AG10803 (cell line): ENCODE results near the genes ZNF608 and MARCHF3.

DNA sequence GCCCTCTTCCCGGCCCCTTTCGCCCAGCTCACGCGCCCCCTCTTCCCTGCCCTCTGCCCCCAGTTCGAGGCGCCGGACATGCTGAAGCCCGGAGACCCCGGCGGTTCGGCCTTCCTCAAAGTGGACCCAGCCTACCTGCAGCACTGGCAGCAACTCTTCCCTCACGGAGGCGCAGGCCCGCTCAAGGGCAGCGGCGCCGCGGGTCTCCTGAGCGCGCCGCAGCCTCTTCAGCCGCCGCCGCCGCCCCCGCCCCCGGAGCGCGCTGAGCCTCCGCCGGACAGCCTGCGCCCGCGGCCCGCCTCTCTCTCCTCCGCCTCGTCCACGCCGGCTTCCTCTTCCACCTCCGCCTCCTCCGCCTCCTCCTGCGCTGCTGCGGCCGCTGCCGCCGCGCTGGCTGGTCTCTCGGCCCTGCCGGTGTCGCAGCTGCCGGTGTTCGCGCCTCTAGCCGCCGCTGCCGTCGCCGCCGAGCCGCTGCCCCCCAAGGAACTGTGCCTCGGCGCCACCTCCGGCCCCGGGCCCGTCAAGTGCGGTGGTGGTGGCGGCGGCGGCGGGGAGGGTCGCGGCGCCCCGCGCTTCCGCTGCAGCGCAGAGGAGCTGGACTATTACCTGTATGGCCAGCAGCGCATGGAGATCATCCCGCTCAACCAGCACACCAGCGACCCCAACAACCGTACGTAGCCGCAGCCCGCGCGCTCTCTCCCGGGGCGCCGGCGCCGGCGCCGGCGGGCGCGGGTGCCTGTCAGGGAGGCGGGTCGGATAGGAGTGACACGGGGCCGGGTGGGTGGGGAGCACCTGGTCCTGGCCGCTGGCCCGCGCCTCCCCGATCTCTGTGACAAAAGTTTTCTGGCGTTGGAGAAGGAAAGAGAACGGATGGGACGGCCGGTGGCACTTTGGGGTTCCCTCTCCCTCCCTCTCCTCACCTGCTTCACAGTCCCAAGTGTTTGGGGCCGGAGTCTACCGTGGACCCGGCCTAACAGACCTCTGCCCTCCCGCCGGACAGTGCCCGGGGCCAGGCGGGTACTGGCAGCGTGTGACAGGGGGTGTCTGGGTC, 1.2 kb downstream of the PRDM6 start:
- RRBS, result 2% methylated on average over 49 of the region's 116 CpGs

DNA sequence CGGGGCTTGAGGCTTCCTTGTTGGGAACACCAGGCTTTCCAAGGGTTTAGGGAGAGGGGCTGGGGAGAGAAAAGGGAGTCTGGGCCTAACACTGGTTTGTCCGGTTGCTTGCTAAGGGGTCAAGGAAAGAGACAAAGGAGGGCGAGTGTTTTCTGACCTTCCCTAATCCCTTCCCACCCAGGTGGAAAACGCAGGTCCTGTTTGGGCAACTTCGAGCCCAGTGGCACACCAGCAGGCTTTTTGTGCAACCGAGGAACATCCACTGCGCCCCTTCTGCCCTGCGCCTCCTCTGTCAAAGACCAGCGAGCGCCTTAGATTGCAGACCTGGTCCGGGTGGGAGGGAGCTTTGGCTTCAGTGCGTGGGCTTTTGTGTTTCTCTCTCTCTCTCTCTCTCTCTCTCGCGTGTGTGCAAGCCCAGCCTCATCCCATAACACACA, 5.0 kb downstream of the PRDM6 start:
- RRBS, result 83% methylated on average over 1 of the region's 14 CpGs

GRCh38 chr5:123513107-123513605, 1.2 kb downstream of the CSNK1G3 start:
- RRBS, result no CpG with 5 or more reads among the region's 3 CpGs

DNA sequence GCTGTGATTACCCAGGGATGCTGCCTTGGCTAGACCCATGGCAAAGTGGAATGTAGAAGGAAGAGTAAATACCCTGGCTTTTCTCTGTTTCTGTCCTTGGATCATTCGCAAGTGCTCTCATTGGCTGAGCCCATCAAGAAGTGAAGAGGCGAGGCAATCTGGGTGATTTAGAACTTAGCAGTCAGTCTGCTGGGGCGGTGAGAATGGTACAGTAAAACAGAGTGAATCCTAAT, 354.9 kb downstream of the CSNK1G3 start:
- RRBS, result no CpG with 5 or more reads among the region's 3 CpGs

- RRBS, result no CpG with 5 or more reads among the region's 10 CpGs
Observed at GRCh38 chr5:124641140-124641526, 105.3 kb downstream of the ZNF608 start.

- RRBS, result no CpG with 5 or more reads among the region's 8 CpGs
Observed at GRCh38 chr5:124649528-124650048, 96.9 kb downstream of the ZNF608 start.

GRCh38 chr5:124661094-124661904, 85.1 kb downstream of the ZNF608 start:
- RRBS, result no CpG with 5 or more reads among the region's 7 CpGs

- RRBS, result no CpG with 5 or more reads among the region's 15 CpGs
Observed at GRCh38 chr5:124746187-124746937, at the start of gene ZNF608. Gene ZNF608, minus strand, starts transcription at chr5:124746639.

DNA sequence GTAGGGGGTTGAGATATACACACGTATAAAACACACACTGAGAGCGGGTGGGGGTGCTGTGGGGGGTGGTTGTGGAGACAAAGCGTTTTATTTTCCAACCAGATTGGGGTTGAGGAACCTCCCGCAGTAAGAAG, 2.4 kb upstream of the ZNF608 start:
- RRBS, result no CpG with 5 or more reads among the region's 4 CpGs

- RRBS, result no CpG with 5 or more reads among the region's 2 CpGs
Observed at GRCh38 chr5:125026999-125027337, 280.5 kb upstream of the ZNF608 start.

DNA sequence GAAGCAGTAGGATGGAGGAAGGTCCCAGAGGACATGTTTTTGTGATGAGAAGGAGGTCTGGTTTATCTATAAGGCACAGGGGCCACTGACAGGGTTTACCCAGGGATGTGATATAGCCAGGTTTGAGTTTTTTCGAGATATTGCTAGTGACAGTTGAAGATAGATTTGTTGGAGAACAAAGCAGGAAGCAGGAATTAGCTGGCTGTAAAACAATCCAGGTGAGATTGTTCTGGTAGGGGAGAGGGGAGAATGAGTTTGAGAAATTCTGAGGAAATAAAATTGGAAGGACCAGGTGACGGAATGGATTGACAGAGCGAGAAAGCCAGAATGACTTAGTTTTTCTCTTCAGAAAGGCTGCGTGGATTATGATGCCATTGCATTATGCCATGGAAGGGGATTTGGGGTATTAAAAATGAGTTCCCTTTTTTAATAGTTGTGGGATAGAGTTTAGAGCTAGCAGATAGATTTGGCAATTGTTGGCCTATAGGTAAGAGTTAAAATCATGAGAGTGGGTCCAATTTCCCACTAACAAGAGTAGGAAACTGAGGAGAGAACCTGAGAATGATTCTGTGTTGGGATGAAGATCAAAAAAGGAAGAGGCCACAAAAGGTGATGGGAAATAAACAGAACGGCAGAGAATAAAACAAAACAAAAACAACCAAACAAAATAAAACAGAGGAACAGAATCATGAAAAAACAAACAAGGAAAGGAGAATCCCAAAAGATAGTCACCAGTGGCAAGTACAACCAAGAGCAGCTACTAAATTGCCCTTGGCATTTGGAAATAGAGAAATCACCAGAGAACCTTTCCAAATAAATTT, 14.0 kb downstream of the GRAMD2B start:
- RRBS, result no CpG with 5 or more reads among the region's 5 CpGs

- RRBS, result no CpG with 5 or more reads among the region's 7 CpGs
Observed at GRCh38 chr5:126453986-126454450, 30.8 kb downstream of the GRAMD2B start.

DNA sequence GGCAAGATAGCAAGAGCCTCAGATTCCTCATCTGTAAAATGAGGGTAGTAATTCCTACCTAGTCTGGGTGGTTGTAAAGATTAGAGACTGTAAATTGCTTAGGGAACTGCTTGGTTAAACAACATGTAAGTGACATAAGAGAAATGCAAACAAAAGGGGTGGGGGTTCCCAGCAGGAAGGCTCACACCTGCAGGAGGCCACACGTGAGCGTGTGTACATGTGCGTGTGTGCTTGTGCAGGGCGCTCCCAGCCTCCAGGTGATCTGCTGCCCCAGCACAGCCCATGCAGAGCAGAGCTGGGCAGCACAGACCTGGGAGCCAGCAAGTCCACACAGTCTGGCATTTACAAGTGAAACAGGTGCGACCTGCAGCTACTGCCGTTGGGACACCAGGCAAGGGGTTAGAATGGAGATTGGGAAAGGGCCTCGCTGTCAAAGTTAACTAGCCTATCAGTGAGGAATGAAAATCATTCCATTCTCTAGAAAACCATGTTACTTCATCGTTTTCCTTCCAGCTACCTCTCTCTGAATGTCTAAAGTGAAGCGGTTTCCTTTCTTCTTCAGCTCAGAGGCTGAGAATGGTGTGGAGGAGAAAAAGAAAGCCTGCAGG, 41.8 kb downstream of the GRAMD2B start:
- RRBS, result no CpG with 5 or more reads among the region's 9 CpGs

GRCh38 chr5:126493085-126493591, 69.9 kb downstream of the GRAMD2B start:
- RRBS, result no CpG with 5 or more reads among the region's 5 CpGs

GRCh38 chr5:126845538-126846159, 68.7 kb downstream of the LMNB1 start:
- RRBS, result no CpG with 5 or more reads among the region's 14 CpGs

GRCh38 chr5:126853420-126853754, 76.5 kb downstream of the LMNB1 start:
- RRBS, result no CpG with 5 or more reads among the region's 9 CpGs

- RRBS, result no CpG with 5 or more reads among the region's 4 CpGs
Observed at GRCh38 chr5:126987995-126988530, 42.3 kb downstream of the MARCHF3 start.

GRCh38 chr5:127028510-127029419, 1.6 kb downstream of the MARCHF3 start:
- RRBS, result no CpG with 5 or more reads among the region's 13 CpGs

- RRBS, result 2% methylated on average over 31 of the region's 94 CpGs
Observed at GRCh38 chr5:127030496-127031405, at the start of gene MARCHF3. Gene MARCHF3, minus strand, starts transcription at chr5:127030558.

DNA sequence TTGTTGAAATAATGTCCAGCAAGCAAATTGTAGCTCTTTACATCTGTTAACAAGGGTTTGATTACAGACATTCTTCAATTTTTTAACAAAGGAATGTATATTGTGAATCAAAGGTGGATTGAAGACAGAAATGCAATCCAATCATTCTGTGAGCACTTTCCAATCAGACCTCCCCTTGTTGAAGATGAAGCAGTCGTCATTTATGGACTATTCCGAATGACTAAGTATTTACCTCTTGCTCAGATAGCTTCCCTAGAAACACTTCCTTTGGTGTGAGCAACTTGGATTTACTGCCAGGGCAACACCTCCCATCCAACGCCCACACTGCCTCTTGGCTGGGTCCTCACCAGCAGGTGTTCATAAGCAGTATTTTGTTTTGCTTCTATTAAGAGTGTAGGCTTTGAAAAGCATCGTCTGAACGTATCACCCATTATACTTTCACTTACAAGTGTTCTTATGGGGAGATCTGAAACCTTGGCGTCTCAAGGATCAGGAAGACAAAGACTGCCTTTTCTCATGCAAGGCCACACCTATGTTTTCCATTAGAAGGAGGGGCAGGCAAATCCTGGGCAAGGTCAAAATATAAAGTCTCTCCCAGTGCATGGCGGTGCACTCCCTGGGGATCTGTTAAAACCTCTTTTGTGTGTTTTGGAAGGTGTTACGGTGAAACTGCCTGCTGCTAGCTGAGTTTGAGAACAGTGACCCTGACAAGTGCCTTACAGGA, 10.5 kb upstream of the MARCHF3 start:
- RRBS, result no CpG with 5 or more reads among the region's 8 CpGs